Ascending aorta (tissue), 1 donor: ENCODE measurements around a stretch of chr1.

DNA sequence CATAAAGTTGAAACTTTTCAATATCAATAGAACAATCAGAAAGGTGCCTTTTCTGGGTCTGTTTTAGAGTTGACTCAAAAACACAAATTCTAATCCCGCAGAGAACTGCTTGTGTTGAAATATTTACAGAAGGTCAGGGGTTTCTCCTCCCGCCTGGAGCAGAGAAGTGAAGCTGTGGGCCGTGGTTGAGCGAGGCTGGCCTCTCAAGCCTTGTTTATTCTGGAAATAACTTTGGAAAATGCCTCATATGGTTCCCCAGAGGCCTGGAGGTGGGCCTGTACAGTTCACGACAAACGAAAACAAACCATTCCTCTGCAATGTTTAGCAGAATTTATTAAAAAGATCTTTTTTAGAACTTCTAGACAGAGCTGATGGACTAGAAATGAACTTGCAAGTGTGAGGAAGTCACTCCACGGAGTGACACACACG lies 90.8 kb upstream of the ERRFI1 start:
- PRO-cap = no peak

DNA sequence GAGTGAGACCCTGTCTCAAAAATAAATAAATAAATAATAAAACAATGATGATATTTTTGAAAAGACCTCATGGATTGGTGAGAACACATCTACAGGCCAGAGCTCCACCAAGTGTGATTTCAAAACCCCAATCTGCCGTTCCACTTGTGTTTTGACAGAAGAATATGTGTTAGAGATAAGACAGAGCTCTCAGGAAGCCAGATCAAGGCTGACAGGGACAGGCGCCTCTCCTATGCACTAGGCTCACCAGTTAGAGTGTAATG lies 110.6 kb upstream of the ERRFI1 start:
- PRO-cap = no peak

- PRO-cap = no peak
These were observed 133.7 kb upstream of the SLC45A1 start for GRCh38 chr1:8184226-8184651.

DNA sequence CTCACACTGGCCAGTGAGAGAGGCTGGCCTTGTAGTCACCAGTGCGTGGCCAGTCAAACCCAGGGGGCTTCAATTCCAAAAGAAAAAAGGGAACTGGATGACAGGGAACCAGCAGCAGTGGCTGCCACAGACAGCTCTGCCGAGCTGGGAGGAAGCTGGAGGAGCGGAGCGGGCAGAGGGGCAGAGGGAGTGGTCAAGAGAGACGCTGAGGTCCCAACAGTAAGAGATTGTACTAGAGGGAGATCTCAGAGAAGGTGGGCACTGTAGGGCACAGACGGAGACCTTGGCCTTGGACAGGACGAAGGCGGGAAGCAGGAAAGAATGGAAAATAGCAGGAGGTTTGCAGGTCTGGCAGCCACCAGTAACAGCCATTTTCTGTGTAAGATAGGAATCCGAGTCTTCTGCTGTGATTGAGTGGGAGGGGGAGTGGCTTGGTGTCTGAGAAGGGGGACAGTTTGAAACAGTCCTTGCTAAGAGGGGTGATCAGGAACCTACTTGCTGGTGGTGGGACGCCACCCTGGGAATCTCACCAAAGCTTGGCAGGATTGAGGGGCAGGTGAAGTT lies 35.7 kb upstream of the SLC45A1 start:
- PRO-cap = no peak

- PRO-cap = no peak
These were observed 60.6 kb downstream of the SLC45A1 start for GRCh38 chr1:8378450-8379054.

DNA sequence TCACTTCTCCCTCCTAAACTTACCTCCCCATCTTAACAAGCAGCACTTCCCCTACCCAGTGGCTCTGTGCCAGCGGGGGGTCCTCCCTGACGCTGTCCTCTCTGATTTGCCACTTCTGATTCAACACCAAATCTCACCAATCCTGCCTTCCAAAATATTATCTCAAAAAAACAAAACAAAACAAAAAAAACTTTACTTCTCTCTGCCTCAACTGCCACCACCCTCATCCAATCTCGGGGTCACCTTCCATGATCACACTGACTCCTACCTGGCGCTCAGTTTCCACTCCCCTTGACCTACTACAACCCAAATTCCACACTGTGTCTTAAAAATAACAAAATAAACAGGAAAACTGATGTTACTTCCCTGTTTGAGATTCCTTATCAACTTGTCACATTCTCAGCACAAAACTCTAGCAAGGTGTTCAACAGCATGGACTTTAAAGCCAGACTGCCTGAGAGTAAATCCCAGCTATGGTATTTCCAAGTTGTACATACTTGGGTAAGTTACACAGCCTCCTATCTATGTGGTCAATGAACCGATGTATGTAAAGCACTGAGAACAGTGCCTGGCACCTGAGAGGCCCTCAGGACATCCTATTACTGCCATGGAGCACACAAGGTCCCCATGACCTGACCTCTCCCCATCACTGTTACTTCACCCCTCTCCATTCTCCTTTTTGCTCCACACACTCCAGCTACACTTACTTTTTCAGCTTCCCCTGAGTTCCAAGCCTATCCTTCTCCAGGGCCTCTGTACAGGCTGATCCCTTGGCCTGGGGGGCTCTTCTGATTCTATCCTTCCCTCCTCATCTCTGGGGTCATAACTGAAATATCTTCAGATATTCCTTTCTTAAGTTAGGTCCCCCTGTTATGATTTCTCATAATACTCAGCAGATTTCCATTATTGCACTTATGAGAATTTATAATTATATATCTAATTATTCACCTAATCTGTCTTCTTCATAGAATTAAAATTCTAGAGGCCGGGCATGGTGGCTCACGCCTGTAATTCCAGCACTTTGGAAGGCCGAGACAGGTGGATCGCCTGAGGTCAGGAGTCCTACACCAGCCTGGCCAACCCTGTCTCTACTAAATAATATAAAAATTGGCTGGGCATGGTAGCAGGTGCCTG lies 73.2 kb downstream of the SLC45A1 start:
- PRO-cap = no peak

- PRO-cap = no peak
These were observed 79.0 kb downstream of the SLC45A1 start for GRCh38 chr1:8396664-8397541.

- PRO-cap = no peak
These were observed 79.8 kb downstream of the SLC45A1 start for GRCh38 chr1:8397542-8398227.

DNA sequence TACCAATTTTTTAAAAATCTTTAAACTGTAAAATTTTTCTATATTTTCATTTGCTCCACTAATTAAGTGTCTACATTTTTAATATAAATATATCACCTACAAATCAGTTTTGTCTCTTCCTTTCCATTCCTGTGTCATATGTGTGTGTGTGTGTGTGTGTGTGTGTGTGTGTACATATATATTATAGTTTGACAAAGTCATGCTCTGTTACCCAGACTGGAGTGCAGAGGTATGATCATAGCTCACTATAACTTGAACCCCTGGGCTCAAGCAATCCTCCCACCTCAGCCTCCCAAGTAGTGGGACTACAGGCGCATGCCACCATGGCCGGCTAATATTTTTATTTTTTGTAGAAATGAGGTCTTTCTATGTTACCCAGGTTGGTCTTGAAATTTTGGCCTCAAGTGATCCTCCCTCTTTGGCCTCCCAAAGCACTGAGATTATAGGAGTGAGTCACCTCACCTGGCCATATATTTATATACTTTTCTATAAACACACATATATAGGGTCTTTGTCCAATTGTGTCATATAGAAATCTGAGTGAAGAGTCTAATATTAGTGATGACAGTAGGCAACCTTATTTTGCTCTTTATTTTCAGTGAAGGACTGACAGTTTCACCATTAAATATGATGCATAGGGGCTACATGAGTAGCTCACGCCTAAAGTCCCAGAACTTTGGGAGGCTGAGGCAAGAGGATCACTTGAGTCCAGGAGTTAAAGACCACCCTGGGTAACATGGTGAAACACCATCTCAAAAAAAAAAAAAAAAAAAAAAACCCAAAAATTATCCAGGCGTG lies 82.4 kb downstream of the SLC45A1 start:
- PRO-cap = no peak

GRCh38 chr1:8407777-8408694 lies 90.1 kb downstream of the SLC45A1 start:
- PRO-cap = no peak

GRCh38 chr1:8421651-8422164 lies 103.8 kb downstream of the SLC45A1 start:
- PRO-cap = bidirectional peak, plus-strand start at chr1:8421983, minus-strand start at chr1:8421929

GRCh38 chr1:8422298-8423263 lies 104.7 kb downstream of the SLC45A1 start:
- PRO-cap = no peak

DNA sequence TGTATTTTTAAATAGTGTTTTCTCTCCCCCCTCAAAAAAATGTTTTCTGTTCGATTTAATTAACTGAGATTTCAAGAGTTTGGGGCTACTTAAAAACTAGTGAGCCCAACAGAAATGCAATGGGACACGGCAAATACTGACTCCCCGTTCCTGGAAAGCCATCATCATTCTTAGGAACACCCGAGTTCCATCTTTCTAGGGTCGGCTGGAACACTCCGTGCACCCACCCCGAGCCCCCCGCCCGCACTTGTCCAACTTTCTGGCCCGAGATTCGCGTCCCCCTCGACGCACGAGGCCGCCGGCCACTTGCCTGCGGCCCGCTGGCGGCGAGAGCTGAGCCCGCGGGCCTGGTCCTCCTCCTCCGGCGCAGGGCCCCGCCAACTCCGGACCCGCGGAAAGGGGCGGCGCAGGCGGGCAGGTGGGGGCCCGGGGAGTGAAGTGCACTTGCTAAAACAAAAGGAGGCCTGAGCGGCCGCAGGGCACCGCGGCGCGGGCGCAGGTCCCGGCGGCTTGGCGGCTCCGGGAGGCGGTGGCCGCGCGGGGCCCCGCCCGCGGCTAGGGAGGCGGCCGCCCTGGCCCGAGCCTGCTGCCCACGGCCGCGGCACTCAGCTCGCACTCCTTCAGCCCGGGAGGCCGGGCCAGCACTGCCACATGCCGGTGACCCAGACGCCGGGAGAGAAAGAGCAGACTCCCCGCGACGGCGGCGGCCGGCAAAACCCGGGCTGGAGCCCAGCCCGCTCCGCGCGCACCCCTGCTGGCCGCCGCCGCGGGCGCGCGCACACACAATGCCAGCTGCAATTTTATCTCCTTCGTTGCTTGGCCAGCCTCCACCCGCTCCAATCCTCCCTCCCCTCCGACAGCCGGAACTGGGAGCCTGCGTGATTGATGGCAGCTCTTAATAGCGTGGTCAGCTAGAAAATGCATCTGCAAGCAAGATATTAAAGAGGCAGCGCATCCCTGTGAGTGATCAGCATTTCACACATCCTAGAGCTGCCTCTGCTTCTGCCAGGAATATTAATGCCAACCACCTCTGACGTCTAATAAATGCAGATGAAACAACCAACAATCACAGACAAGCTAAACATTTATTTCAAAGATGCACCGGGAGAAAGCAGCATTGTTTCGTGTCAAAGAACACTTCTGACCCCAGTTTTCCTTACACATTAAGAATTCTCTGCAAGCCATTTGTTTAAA lies 114.3 kb downstream of the RERE start:
- PRO-cap = unidirectional peak, minus-strand start at position 620 of the sequence

- PRO-cap = no peak
These were observed 1.1 kb upstream of the ENO1 start for GRCh38 chr1:8879595-8879898.

DNA sequence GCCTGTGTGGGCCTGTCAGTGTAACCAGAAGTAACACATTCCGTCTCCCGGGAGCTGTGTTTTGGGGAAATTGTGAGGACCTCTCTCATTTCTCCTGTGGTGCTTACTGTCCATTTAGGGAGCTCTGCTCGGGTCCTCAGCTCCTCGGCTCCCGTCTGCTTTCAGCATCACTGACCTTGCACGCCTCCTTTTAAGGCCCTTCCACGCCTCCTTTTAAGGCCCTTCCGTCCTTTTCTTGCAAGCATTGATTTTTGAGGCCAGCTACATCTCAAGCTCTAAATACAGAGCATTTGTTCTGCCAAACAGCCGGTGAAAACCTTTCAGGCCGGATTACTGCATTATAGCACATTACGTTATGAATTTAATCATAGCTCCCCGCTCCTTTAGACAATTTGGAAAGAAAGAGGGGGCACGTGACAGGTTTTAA lies 9.8 kb downstream of the CA6 start:
- PRO-cap = no peak

- PRO-cap = no peak
These were observed 24.4 kb downstream of the CA6 start for GRCh38 chr1:8969970-8970485.

DNA sequence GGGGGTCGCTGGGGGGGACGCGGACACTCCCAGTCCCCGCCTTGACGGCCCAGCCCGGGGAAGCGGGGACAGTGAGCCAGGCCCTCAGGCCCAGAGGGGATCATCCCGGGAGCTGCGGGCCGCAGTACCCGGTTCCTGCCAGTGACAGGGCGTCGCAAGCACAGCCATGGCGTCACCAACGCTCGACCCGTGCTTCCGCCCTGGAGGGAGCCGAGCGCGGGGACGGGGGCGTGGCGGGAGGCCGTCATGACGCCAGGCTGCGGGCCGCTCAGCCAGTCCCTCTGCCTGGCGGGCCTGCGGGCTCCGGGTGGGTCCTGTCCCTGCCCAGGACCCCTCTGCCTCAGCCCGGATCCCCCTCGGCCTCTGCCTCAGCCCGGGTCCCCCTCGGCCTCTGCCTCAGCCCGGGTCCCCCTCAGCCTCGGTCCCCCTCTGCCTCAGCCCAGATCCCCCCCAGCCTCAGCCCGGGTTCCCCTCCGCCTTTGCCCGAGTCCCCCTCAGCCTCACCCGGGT lies 2.2 kb upstream of the SLC2A5 start:
- PRO-cap = no peak

- PRO-cap = no peak
These were observed 15.4 kb upstream of the SLC2A5 start for GRCh38 chr1:9084695-9085406.

- PRO-cap = no peak
These were observed 1.2 kb upstream of the GPR157 start for GRCh38 chr1:9130122-9130464.

- PRO-cap = no peak
These were observed 38.9 kb upstream of the H6PD start for GRCh38 chr1:9195530-9196167.